Cardiac ventricle fibroblast (primary cell): ENCODE results near the genes COX8C and SERPINA10.

DNA sequence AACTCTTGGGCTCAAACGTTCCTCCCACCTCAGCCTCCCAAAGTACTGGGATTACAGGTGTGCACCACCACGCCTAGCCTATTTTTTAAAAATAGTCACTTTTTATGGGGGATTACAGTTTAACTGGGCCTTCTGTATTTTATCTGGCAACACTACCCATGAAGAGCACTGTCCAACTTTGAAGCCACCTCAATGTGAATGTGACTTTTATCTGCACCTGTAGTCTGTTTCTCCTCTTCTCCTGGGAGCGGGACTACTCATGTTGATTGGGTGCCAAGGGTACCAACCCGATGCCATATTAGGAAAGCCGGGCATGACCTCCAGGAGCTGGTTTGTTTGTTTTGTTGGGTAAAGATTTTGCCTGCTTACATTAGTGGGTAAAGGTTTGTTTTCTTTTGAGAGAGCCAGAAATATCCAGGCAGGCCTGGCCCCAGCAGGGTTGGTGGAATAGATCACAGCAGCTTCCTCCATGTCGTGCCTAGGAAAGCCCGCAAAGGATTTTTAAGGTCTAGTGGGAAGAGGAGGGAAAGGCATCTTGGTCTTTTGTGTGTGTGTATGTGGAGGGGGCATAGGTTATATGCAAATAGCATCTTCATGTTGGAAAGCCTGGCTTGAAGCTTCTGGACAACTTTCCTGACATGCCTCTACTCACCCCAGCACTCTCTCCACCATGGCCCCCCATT lies 19.7 kb upstream of the ITPK1 start:
- RAMPAGE, long total RNA, result no peak

DNA sequence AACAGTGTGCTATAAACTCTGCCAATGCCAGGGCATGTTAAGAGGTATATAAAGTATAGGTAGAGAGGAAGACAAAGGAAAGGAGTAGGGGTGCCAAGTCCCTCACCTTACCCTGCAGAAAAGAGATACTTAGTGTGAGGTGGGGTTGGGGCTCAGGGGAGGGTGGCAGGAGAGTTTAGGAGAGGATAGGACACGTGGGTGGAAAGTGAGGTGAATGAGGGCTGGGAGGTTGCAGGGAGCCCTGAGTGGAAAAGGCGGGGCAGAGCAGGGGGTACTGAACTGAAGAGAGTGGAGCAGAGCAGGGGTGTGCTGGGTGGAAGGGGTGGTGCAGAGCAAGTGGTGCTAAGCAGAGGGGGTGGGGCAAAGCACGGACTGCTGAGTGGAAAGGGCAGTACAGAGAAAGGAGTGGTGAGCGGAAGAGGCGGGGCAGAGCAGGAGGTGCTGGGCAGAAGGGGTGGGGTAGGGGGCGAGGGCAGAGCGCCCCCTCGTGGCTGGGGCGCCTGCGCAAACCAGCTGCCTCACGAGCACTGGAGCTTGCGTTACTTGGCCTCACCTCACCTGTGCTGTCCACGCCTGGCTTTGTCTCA lies at the start of gene COX8C:
TSS of gene COX8C (plus strand) at position 512 of the 587 bp plus-strand sequence.
- RAMPAGE, long total RNA, result no peak

DNA sequence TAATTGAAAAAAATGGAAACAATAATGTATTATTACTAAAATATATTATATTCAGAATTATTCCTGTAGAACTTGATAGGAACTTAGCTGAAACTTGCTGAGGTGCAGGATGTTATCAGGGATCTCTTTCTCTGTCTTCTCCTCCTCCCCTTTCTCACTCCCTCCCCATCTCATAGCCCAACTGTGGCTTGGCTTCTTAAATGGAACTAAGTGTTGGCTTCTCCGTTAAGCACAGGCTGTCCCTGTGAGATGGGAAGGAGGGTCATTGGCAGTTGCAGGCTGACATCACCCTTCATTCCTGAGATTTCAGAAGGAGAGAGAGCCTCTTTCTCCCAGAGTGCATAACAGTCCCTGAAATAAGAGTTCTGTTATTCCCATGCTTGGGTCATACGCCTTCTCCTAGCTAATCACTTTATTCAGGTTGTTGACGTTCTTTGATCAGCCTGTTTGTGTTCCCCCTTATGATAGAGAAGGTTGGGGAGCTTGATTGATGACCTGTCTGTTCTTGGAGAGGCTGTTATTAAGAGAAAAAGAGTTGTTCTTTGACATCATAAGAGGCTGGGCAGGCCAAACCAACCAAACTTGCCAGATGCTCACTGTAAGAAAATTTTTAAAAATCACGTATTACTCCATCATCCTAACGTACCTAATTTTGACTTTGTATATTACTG lies 162.1 kb downstream of the UNC79 start:
- RAMPAGE, long total RNA, result no peak

DNA sequence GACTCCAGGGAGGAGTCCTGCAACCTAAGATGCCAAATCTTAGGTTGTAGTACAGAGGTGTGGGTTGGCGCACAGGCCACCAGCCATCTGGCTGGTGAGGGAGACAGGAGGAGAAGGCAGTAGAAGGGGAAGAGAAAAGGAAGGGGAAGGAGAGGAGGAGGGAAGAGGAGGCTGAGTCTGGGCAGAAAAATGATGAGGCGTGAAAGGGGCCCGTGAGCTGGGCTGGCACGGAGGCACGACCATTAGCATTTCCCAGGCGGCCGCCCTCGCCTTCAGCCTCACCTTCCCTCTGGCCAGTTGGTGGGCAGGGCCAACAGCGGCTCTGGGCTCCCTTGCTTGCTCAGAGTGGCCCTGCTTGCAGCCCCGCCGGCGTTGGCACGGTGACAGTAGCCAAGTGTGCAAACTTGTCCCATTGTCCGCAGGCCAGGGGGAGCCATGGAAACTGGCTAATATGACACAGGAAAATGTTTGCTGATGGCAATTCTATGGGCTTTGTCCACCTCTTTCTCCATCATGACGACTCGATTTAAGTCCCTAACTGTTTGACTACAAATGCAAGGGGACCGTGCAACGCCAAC lies 1.1 kb upstream of the FAM181A start:
- RAMPAGE, long total RNA, result no peak

DNA sequence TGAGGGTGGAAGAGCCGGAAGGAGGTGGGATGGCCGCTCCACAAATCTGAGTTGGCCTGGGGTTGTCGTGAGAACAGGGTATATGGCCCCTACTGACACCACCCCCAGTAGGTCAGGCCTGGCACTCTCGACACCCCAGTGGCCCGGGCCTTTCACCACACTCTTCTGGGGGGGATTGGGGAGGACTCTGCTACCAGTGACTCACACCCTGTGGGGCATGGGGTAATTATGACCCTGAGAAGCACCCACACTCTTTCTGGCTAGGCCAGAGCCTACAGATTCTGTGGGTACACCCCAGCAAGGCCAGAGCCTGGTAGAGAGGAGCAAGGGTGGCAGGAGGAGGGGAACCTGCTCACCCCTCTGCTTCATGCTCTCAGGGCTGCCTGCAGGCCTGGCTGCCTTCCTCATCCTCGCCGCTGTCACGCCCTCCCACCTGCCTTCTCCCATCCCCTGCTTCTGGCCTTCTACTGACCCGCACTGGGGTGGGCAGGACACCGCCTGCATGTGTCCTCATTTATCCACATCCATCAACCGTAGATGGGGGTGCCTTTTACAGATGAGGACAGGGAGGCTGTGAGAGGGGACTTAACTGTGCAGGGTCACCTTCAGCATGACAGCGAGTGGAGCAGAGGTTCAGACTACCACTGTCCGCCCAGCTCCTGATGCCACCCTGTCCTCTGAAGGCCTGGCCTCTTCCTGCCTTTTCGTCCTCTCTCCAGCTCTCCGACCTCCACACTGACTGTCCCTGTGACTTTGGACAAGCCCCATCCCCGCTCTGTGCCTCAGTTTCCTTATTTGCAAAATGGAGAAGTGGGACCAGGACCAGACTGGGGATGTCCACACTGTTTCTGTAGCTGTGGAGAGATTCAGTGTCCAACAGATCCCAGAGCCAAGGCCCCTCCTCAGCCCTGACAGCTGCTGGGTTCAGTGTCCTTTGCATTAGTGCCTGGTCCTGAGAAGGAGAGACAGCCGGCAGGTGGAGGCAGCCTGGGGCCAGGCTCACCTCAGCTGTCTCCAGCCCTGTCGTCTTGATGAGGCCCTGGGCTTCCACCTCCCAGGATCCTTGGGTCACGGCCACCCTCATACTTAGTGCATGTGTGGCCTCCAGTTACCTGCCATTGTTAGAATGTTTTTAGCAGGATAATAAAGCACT lies 18.2 kb downstream of the ASB2 start:
- RAMPAGE, long total RNA, result no peak

GRCh38 chr14:93968956-93969489 lies 7.3 kb downstream of the ASB2 start:
- RAMPAGE, long total RNA, result no peak

GRCh38 chr14:93987361-93988162 lies 9.5 kb upstream of the CCDC197 start:
- RAMPAGE, long total RNA, result no peak

DNA sequence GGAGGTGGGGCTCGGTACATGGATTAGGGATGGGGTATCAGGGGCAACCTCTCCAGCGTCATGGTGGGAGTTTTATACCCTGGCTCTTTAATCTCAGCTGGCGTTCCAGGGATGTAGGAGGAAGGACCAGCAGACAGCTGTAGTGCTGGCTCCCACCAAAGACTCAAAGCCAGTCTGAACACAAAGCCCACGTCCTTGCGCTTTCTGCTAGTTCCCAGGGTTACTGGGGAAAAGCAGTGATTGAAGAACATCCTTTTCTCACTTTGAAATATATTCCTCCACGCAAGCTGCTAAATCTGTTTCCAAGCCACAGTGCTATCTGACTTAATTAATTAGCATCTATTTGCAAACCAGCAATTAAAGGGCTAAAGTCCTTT lies 5.3 kb downstream of the OTUB2 start:
- RAMPAGE, long total RNA, result no peak

GRCh38 chr14:94041438-94041795 lies 15.3 kb downstream of the OTUB2 start:
- RAMPAGE, long total RNA, result no peak

DNA sequence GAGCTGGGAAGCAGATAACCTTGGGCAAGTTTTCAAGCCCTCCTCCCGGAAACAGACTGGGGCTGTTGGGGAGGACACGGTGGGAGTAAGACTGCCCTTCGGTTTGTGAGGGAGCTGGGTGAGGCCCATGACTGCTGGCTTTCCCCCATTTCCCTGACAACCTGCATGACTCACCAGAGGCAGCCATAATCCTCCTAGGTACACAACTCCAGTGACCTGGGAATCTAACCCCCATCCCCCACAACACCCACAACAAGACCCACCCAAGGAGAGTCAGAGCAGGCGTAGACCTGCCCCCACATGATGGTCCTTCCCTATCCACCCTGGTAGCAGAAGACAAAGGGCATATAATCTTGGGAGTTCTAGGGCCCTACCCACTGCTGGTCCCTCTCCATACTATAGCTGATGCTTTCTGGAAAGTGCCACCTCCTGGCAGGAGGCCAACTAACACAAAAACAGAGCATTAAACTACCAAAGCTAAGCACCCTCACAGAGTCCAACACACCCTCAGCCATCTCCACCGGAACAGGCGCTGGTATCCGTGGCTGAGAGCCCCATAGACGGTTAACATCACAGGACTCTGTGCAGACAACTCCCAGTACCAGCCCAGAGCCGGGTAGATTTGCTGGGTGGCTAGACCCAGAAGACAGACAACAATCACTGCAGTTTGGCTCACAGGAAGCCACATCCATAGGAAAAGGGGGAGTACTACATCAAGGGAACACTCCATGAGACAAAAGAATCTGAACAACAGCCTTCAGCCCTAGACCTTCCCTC lies 14.7 kb downstream of the DDX24 start:
- RAMPAGE, long total RNA, result no peak

GRCh38 chr14:94292995-94293596 lies at the start of gene SERPINA10:
TSS of gene SERPINA10 (minus strand) at chr14:94293268.
- RAMPAGE, long total RNA, result no peak

DNA sequence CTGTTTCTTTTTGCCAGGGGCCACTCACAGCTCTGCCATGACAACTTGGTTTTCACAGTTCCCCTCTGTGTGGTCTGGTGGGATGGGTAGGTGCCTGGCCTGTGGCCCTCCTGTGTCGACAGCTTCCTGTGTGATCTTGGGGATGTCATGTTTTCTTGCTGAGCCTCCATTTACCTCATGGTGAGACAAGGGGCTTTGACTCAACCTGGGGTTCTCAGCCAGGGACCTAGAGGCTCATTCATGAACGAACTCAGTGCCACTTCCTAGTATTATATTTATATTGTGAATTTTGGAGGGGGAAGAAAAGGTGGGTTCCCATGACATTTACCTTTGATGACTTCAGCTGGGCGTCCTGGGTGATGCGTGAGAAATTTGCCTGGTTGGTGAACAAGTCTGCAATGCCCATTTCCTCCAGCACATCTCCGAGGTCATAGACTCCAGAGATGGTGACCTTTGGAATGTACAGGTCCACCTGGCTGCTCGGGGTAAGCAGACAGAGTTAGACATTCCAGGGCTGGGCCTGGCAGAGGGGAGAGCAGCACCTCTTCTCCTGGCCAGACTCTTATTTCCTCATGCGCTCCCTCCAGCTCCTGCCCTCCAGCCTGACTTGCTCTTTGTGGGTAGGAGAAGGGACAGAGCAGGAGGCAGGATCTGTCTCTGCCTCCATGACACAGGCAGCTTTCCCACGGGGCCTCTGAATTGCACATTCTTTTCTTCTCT lies 12.8 kb upstream of the SERPINA10 start:
- RAMPAGE, long total RNA, result no peak

DNA sequence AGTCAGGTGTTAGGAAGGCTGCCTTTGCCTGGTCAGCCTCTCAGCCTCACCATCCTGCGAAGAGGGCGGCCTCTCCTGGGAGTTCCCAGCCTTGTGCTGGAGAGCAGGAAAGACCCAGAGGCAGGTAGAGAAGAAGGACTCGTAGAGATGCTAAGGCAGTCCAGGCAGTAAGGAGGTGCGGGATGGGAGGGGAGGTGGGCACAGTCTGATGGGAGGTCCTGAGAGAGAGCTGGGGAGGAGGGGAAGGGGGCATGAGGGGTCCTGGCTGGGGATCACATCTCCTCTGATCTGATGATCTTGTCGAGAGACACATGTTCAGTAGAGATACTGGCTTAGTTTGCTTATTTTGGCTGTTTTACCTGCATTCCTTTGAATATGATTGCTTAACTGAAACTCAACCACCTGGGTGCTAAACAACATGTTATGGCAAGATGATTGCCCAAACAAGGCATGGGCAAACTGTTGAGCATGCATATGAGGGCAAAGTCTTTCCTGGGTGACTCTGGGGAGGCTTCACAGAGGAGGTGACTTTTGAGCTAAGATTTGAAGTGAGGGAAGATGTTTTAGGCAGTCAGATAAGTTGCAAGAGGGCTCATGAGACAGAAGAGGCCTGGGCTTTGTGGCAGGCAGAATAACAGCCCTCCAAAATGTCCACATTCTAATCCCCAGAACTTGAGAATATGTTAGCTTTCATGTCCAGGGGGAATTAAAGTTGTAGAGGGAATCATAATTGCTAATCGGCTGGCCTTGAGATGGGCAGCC lies 10.3 kb downstream of the SERPINA6 start:
- RAMPAGE, long total RNA, result no peak

DNA sequence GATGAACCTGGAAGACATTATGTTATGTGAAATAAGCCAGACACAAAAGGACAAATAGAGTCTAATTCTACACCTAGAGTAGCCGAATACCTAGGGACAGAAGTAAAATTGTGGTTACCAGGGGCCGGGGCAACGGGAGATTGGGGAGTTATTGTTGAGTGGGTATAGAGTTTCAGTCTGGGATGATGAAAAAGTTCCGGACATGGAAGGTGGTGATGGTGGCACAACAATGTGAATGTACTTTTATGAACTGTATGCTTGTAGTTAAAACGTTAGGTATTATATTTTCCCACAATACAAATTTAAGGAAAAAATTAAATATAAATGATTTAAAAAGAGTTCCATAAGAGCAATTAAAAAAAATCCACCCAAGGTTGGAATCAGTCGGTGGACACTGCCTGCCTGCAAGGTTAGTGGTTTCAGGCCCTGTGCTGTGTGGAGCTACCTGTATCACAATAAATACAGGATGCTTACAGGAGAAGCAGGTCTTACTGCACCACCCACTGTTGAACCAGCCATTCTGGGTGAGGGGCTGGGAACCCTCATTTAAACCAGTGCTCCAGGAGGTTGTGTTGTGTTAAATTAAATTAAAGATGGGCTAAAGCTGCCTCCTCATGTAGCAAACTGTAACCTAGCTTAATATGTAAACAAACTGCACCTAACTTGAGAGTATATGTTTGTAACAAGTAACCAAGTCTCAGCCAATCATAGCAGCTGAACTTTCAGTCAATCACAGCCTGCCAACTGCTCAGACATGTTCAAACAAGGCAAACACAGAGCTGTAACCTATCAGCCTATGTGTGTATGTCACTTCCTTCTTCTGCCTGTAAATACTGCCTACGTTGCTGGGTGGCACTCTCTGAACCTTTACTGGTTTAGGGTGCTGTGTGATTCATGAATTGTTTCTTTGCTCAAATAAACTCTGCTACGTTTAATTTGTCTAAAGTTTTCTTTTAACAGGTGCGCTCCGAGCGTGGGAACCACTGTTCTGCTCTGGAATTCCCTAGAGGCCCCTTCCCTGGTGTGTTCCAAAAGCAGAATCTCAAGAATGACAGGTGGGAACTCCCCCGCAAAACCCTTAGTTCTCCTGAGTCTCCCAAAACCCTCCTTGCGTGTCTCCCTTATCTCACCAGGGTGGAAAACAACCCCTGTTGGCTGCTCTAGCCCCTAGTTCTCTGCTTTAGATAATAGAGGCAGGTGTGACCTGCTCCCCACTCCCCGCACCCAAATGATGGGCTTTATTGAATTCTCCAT lies 3.0 kb downstream of the SERPINA6 start:
- RAMPAGE, long total RNA, result no peak

DNA sequence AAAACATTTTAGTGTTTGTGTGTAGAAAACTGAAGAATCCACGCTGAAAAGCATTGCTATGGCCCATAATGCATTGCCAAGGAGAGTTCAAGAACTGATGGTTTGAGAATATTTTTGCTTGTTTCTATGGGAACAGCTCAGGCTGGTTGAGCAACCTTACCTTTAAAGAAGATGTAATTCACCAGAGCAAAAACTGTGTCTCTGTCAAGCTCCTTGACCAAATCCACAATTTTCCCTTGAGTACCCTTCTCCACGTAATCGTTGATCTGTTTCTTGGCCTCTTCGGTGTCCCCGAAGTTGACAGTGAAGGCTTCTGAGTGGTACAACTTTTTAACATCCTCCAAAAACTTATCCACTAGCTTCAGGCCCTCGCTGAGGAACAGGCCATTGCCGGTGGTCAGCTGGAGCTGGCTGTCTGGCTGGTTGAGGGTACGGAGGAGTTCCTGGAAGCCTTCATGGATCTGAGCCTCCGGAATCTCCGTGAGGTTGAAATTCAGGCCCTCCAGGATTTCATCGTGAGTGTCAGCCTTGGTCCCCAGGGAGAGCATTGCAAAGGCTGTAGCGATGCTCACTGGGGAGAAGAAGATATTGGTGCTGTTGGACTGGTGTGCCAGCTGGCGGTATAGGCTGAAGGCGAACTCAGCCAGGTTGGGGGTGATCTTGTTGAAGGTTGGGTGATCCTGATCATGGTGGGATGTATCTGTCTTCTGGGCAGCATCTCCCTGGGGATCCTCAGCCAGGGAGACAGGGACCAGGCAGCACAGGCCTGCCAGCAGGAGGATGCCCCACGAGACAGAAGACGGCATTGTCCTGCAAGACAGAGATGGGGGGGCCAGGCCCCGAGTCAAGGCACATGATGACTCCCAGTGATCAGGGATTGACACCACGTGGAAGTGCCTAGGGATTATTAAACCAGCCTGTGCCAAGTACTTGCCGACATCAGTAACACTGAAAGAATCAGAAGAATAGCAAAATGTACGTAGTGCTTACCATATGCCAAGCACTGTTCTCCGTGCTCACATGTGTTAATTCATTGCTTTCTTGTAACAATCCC lies 5.6 kb downstream of the SERPINA1 start:
- RAMPAGE, long total RNA, result no peak

DNA sequence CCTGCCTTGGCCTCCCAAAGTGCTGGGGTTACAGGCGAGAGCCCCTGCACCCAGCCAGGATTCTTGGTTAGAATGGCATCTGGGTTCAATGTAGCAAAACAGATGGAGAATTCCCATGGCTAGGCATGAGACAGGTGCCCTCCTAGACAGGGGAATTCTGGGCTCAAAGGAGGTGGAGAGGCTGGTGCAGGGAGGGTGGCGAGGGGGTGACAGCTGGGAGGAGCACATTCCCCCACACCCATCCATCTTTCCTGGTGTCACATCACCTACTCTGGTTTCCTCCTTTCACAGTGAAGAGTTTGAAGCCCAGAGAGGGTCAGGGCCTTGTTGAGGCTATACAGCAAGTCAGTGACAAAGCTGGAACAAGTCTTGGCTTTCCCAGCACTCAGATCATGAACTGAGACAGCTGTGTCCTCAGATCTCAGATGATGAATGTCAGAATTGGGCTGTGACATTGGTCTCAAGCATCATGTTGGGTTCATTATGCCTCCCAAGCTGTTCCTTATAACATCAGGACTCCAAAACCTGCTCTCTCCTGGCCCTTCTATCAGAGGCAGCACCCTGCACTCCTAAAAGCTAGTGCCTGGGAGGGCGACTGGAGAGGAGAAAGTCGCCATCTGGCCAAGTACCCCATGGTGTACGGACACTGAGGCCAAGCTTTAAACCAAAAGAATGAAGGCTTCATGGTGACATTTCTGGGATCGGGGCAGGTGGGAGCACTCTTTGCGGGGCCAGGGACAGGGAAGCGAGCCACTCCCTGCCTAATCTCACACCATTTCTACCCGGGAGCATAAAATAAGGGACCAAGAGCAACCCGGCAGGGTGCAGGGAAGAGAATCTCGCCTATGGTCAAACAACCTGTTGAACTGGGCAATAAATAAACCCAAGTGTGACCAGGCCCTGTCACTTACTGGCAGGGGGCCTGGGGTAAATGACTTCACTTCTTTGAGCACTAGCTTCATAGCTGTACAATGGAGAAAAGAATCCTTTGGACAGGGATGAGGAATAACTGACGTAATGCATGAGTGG lies 2.5 kb downstream of the SERPINA1 start:
- RAMPAGE, long total RNA, result no peak

GRCh38 chr14:94395371-94395610 lies 6.9 kb upstream of the SERPINA1 start:
- RAMPAGE, long total RNA, result no peak

GRCh38 chr14:94463413-94463625 lies 10.7 kb upstream of the SERPINA11 start:
- RAMPAGE, long total RNA, result no peak

- RAMPAGE, long total RNA, result no peak
Measured at GRCh38 chr14:94480856-94481117, 4.8 kb upstream of the SERPINA9 start.

- RAMPAGE, long total RNA, result no peak
Measured at GRCh38 chr14:95008885-95009084, 148.5 kb downstream of the DICER1 start.